Mesangial cell (primary cell): Measurements from ENCODE around the genes DENND4B and C1orf43.

GRCh38 chr1:153944315-153944956 lies 2.1 kb downstream of the DENND4B start:
- RAMPAGE, long total RNA: no peak

DNA sequence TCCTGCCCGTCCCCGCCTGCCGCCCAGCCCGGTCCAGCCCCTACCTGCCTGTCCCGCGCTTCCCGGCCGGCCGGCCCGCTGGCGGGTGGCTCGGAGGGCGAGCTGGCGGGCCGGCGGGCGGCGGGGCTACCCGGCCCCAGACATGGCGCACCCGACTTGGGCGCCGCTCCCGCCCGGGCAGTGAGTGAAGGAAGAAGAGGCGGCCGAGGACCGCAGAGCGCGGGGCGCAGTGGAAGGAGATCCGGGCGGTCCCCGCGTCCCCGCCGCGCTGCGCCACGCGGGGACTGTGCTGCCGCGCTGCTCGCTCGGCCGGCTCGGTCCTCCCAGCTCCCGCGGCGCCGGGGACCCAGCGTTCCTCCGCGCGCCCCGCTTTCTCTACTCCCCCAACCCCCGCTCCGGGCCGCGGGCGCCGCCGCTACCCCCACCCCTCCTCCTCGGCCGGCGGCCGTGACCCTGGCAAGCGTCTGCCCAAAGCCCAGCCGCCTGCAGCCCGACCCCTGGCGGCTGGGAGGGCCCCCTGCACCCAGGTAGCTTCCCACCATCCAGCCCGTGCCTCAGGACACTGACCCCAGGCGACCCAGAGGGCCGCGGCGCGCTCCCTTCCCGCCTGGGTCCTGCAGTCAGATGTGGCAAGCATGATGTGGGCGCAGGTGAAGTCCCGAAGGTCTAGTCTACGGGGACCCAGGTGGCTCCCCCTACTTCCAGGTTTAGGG lies at the start of gene DENND4B:
Gene DENND4B (minus strand): TSS at position 466 of the 713 bp plus-strand sequence.
- RAMPAGE, long total RNA: no peak

DNA sequence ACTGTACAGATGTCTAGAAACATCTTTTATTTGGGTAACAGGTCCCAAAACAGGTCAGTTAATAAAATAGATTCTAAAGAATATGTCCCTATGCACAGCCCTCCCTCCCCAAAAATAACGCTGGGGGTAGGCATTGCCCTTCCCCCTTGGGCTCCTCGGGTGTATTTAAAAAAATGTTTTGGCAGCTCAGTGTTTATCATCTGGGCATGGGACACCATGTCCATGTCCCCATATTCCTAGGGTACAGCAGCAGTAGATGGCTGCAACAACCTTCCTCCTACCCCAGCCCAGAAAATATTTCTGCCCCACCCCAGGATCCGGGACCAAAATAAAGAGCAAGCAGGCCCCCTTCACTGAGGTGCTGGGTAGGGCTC lies 675 bp upstream of the CRTC2 start:
- RAMPAGE, long total RNA: no peak

- RAMPAGE, long total RNA: no peak
Observed at GRCh38 chr1:153976703-153977105, 770 bp downstream of the JTB start.

DNA sequence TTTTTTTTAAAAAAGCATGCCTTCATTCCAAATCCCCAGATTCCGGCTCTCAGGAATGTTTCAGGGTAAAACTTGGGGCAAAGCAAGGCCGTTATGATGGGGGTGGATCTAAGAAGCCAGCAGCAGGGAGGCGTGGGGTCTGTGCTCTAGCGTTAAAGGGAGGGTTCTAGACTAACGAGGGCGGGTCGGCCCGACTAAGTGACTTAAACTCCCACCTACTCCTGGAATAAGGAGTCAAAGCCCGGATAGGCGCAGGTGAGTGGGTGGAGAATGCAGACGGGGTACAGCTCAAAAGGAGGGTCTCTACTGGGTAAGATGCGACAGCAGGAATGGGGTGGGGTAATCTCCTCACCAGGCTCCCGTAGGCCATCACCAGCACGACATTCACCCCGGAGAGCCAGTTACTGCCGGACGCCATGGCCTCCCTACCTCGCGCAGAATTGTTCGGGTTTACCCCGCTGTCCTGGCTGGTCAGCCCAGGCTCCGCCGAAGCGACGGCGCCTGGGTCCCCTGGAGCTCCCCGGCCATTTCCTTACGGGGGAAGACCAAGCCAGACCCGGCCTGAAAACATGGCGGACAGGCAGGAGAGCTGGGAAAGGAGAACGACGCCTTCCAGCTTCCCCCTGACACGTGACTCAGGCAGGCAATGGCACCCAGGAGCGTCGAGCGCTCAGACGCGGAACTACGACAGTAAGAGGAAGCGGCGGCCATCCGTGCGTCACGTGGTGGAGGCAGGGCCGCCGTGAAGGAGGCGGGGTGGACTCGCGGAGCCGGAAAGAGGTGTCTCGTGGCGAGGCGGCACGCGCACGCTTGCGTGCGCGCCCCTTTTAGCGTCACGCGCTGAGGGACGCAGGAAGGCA lies at the start of gene C1orf43:
Gene C1orf43 (minus strand): TSS at position 601 of the 860 bp plus-strand sequence.
- RAMPAGE, long total RNA: start-site peak on the minus strand centred at position 581 of the sequence, 95 bp wide, 1,205 reads

- RAMPAGE, long total RNA: no peak
Observed at GRCh38 chr1:154327498-154327928, 2.2 kb downstream of the ATP8B2 start.

GRCh38 chr1:154330204-154330581 lies 4.9 kb downstream of the ATP8B2 start:
- RAMPAGE, long total RNA: no peak

DNA sequence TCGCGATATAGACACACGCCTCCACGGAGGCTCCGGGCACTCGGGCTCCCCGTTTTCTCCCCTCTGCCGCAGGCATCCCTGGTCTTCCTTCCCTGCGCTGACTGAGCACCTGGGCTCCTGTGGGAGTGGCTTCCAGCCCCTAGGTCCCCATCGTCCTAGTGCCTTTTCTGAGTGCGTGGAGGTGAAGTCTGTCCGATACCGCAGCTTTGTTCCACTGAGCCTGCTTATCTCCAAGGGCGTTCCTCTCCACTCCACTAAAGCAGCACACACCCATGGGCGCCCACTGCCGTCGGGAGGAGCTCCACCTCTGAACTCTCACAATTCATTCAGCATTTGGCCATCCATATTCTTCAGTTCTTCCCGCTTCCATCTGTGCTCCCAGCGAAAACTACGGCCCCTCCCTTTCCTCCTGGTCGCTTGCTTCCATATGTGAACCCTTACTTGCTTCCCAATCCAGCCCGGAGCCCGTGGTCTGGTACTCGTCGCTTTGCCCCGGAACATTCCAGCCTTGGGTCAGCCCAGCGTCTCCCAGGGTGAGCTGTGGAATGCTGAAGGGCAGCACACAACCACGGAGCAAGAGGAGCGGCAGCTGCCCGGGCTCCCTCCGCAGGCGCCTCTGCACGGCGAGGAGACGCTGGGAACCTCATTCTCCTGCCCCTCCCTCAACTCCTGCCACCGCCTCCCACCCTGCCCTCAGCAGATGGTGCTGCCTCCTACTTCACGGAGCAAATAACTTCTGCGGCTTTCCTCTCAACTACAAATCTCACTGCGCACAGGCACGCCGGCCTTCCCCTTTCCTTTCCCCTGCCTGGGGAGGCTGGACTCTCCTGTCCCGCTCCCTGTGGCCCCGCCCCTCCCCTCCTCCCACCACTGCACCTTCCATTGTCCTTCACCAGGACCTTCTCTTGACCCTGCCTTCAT lies 27.5 kb downstream of the ATP8B2 start:
- RAMPAGE, long total RNA: no peak

GRCh38 chr1:154419386-154419983 lies 14.3 kb downstream of the IL6R start:
- RAMPAGE, long total RNA: no peak

GRCh38 chr1:154430646-154431538 lies 25.7 kb downstream of the IL6R start:
- RAMPAGE, long total RNA: no peak

DNA sequence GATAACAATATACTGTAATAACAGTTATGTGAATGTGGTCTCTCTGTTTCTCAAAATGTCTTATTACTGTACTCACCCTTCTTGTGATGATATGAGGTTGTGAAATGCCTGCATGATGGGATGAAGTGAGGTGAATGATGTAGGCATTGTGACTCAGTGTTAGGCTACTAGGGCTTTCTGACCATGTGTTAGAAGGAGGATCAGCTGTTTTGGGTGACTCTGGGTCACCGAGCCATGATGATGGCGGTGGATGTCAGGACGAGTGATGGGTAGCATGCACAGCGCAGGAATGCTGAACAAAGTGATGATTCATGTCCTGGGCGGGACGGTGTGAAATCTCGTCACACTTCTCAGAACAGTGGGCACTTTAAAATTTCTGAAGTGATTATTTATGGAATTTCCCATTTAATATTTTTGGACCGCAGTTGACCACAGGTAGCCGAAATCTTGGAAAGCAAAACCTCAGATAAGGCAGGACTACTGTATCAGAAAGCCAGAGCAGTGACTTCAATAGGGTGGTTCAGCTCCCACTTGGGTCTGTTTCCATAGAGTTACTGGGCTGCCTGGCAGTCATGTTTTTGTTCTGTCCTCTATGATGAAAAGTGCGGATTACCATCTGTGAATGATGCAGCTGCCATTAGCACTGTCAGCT lies 26.5 kb downstream of the IL6R start:
- RAMPAGE, long total RNA: no peak

GRCh38 chr1:154454241-154455064 lies 47.6 kb upstream of the TDRD10 start:
- RAMPAGE, long total RNA: no peak

- RAMPAGE, long total RNA: no peak
Observed at GRCh38 chr1:154599208-154600163, 8.5 kb downstream of the ADAR start.

- RAMPAGE, long total RNA: no peak
Observed at GRCh38 chr1:154608409-154608514, 276 bp upstream of the ADAR start.

- RAMPAGE, long total RNA: no peak
Observed at GRCh38 chr1:154671144-154671875, 63.3 kb upstream of the ADAR start.

- RAMPAGE, long total RNA: no peak
Observed at GRCh38 chr1:154747967-154748492, 122.1 kb downstream of the KCNN3 start.

GRCh38 chr1:154759157-154759775 lies 110.8 kb downstream of the KCNN3 start:
- RAMPAGE, long total RNA: no peak

DNA sequence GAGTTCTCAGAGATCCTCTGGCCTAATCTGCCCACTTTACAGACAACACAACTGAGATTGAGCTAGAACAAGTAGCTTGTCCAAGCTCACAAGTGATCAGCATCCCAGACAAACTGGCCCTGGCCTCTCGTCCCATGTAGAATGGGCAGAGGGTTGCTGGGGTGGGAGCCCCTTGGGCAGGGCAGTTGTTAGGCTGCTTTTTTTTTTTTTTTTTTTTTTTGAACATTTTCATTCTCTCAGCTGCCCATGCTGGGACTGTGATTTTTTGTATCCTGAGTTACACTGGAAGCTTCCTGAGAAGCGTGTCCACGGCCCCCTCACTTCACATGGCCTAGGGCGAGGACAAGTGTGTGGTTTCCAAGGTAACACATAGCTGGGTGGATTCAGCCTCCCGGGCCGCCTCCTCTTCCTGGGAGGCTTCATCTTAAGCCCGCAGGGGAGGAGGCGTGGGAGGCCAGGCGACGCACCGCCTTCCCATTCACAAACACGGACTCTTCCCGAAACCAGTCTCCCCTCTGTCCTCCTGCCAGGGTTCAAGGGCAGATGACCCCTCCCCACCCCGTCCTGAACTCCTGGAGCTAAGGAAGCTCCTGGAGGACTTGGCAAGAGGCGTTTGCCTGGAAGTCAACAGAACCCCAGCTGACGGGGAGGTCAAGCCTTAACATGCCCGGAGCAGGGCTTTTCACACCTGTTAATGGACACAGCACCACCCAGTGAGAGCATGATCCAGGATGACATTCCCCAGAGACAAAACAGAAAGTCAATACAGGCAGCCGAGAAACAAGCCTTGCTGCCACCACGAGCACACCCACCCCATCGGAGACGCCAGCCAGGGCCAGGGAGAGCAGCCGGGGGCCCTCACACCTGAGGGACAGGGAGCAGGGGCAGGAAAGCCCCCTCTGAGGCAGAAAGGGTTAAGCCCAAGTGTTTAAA lies 56.8 kb downstream of the KCNN3 start:
- RAMPAGE, long total RNA: no peak

DNA sequence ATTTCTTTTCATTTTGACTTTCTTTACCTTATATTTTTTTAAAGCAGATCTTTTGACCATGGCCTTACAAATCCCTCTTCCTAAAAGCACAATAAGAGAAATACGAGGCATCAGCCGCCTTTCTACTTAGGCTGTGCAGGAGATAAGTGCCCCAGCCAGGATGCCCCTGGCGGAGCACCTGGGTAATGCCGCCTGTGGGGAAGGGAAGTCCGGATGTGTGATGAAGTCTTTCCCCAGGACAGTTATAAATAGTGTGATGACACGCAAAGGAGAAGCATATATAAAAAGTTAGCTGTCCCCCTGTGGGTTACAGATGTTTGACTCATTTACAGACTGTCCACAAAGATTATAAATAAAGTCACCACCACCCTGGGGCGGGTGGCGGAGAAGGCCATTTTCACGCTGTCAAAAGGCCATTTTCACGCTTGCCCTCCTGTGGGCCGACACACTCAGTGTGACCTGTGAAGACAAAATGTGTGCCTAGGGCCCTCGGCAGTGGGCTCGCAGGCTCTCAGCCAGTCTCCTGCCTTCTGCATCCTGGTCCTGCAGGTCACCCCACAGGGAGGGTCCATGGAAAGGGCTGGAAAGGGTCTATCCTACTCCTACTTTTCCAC lies 6.3 kb downstream of the KCNN3 start:
- RAMPAGE, long total RNA: no peak

GRCh38 chr1:154936019-154936337 lies 541 bp downstream of the PMVK start:
- RAMPAGE, long total RNA: no peak